ENCODE results near the genes PON1 and DYNC1I1.

DNA sequence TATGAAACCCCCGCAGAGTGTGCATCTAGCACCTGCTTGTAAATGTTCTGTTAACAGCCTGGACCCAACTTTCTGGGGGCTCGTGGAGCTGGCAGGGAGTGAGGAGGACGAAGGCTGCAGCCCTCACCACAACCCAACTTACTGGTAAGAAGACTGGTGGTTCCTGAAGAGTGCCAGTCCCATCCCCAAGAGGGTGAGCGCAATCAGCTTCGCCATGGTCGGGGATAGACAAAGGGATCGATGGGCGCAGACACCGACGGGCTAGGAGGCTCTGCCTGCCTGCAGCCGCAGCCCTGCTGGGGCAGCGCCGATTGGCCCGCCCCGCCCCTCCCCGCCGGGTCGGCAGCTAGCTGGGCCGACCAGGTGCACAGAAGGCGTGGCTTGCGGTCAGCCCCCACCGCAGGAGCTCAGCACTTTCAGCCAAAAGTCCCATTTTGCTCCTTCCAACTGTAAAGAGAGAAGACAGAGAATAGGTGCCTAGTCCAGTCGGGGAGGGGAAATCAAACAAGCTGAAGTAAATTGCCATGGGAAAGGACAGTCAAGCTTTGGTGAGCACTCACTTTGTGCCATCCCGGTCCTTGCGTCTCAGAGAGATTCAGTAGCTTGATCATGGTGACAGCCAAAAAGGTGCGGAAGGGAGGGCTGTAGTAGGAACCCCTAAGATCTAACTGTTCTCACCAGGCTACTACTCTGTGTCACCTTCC is at the start of gene PON1:
TSS of gene PON1 (minus strand) at position 273 of the 704 bp plus-strand sequence.
- PRO-cap, 2 experiments = no peak in any of the 2 experiments

DNA sequence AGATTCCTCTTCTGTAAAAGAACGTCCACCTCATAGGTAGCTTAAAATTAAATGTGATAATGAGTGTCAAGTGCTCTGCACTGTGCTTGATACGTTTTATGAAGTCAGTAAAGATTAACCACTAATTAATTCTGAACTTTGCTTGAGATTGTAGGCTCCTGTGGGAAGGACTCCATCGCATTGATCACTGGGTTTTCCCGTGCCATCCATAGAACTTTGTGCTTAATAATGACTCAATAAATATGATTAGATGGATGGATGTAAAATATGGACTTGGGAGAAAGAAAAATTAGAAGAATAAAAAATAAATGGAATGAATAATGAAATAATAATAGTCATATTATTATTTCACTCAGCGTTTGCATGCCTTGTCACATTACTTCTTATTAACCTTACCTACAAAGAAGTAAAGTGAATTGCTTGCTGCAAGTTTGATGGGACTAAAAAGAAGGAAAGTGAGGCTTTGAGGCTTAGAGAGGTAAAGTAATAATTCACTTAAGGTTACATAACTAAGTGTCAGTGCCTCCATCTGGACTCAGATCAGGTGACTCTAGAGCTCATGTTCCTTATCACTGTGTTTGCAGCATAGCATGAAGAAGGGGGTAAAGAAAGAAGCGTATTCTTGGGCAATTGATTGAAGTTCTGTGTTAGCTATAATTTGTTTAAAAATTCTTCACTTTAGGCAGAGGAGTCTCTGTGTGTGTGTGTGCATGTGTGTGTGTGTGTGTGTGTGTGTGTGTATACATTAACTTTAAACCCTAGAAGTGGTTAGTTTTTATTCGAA is 1.8 kb upstream of the PON3 start:
- PRO-cap, 2 experiments = no peak in any of the 2 experiments

DNA sequence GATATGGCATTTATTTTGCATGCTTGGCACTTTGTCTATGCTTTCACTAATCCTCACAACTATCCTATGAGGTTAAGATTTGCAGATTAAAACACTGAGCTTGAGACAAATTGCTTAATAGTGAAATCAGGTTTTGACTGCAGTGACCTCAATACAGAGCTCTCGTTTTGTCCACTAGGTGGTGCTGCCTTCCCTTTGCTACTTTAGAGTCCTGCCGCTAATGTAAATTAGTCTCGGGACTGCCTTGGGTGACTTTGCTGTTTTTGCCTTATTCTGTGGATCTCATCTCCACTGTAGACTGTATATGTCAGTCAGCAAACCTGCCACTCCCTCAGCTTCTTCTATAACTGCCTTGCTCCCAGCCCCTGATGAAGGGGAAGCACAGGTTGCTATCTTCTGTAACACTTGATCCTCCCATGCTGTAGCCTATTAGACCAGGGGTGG is 26.0 kb downstream of the ASB4 start:
- PRO-cap, 2 experiments = no peak in any of the 2 experiments

DNA sequence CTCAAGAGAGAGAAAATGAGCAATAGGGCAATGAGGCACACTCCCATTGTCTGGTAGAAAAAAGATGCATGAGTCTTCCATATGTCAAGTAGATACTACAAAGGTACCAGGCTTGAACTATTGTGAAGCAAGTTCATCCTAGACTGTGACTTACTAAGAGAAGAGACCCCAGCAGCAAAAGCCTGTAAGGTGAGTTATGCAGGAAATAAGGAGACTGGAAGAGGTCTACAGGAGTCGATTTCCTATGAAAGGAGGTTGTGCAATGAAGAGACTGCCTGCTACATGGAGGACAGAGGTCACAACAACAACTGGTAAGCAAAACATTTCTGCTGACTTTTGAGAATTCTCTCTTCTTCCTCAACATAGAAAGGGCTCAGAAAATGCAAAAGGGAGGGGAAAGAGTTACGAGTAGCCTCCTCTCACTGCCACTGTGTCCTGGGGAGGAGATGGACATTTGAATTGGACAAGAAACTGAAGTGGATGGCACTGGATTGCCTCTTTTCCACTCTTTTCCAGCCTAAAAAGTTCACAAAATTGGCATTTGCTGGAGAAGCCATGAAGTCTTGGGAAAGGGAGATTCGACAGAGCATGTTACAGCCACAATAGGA is 42.4 kb downstream of the PDK4 start:
- PRO-cap, 2 experiments = no peak in any of the 2 experiments

GRCh38 chr7:95598940-95599228 is 2.6 kb upstream of the PDK4 start:
- PRO-cap, 2 experiments = no peak in any of the 2 experiments

GRCh38 chr7:95608106-95609140 is 12.1 kb upstream of the PDK4 start:
- PRO-cap, 2 experiments = no peak in any of the 2 experiments

- PRO-cap, 2 experiments = no peak in any of the 2 experiments
Observed at GRCh38 chr7:95683917-95684537, 87.7 kb upstream of the PDK4 start.

- PRO-cap, 2 experiments = no peak in any of the 2 experiments
Observed at GRCh38 chr7:95772278-95772925, at the start of gene DYNC1I1. Gene DYNC1I1, plus strand, starts transcription at chr7:95772554.

- PRO-cap, 2 experiments = no peak in any of the 2 experiments
Observed at GRCh38 chr7:96169418-96169727, 152.5 kb downstream of the SLC25A13 start.

GRCh38 chr7:96308082-96308829 is 13.6 kb downstream of the SLC25A13 start:
- PRO-cap, 2 experiments = no peak in any of the 2 experiments

- PRO-cap, 2 experiments = no peak in any of the 2 experiments
Observed at GRCh38 chr7:96314252-96315045, 7.4 kb downstream of the SLC25A13 start.

- PRO-cap, 2 experiments = no peak in any of the 2 experiments
Observed at GRCh38 chr7:96358087-96358953, 36.4 kb upstream of the SLC25A13 start.

- PRO-cap, 2 experiments = no peak in any of the 2 experiments
Observed at GRCh38 chr7:96388592-96388994, 66.7 kb upstream of the SLC25A13 start.

GRCh38 chr7:96401245-96401679 is 79.4 kb upstream of the SLC25A13 start:
- PRO-cap, 2 experiments = no peak in any of the 2 experiments

GRCh38 chr7:97971289-97972568 is 18.3 kb downstream of the OCM2 start:
- PRO-cap, 2 experiments = peak in 2 of 2 experiments; most common plus-strand start chr7:97971736 (in 1); most common minus-strand start chr7:97972321 (in 2)

DNA sequence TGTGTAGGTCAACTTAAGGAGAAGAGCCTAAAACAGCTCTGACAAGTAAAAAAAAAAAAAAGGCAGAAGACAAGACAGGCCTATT is 293 bp upstream of the LMTK2 start:
- PRO-cap, 2 experiments = no peak in any of the 2 experiments

DNA sequence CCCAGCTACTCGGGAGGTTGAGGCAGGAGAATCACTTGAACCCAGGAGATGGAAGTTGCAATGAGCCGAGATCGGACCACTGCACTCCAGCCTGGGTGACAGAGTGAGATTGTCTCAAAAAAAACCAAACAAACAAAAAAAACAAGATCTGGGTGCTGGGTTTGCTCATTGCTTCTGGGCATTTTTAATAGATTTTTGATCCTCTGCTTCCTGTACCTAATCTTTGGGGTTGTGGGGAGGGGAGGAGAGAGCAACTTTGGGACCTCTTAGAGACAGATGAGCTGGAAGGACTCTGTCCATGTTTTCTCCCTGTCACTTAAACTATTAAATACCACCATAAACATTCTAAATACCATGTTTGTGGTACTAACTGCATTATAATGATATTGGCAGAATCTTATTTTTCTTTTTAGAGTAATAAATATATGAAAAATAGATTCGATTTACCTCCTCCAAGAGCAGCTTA is 11.2 kb downstream of the LMTK2 start:
- PRO-cap, 2 experiments = no peak in any of the 2 experiments

DNA sequence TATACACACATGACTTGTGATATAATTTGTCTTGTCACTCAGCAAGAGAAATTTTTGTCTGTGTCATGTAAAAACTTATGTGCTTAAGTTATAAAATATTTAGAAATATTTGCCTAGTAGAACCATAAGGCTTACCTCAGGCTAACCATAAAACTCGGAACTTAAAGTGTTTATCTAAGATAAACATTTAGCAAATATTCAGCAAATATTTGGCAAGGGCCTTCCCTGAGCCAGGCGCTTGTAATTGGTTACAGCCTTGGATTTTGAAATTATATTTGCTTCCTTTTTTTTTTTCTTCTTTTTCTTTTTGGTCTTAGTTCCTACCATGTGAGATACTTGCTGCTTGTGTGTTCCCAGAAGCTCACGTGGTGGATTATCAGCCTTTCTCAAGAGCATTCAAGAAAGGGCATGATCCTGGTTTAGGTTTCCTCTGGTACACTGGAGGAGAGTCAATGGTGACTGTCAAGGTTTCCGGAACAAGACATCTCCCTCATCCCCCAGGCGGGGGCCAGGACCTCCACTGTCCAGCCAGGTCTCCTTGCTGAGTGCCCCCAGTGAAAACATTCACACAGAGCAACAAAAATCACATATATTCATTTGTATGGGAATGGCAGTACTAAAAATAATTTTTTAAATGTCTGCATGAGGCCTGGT is 5.2 kb upstream of the BRI3 start:
- PRO-cap, 2 experiments = no peak in any of the 2 experiments

DNA sequence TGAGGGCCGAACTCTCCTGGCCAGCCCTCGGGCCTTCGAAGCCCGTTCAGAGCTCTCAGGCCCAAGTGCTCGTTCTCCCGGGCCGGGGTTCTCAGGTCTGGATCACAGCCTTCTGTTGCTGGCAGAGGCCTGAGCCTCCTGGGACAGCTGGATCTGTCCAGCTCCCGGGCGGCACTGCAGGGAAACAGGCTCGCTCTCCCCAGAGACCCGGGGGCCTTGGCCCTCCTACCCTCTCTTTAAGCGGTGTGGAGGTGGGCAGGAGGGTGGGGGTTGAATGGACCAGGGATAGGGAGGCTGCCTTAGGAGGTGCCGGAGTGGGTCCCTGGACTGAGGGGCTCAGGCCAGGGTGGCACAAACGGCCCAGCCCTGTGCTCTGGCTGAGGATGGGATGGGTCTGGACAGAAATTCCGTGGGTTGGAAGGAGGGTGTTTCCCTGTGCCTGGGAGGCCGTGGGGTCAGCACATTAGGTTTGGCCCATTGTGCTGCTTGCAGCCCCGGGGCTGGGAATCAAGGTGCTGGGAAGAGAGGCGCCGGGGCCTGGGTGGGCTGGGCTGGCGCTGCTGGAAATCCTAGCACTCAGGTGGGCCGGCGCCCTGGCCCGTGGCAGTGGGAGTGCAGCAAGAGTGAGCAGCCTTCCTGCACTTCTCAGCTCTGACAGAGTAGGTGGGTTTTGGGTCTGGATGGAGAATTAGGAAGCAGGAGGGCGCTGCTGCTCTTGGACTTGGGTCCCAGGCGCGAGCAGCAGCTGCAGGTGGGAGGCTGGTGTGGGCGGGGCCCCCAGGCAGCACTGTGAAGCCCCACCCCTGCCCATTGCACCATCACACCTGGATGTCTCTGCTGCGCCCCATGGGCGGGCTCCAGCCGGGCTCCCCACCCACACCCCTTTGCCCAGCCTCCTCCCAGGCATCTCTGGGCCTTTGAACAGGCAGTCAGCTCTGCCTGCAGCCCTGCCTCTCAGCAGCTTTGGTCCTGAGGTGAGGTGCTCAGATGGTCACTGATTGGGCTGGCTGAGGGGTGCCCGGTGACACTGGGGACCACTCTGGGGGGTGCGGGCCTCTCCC is 5.8 kb downstream of the BRI3 start:
- PRO-cap, 2 experiments = no peak in any of the 2 experiments

- PRO-cap, 2 experiments = no peak in any of the 2 experiments
Observed at GRCh38 chr7:98290779-98291639, 9.5 kb downstream of the BRI3 start.